Lung (tissue), 4 donors: ENCODE measurements around the gene DEF6.

GRCh38 chr6:34238438-34239048 is 1.9 kb downstream of the HMGA1 start:
- PRO-cap = no peak
- RAMPAGE, long total RNA = no peak
- RRBS = no CpG with 5 or more reads among the region's 13 CpGs

- PRO-cap = no peak
- RAMPAGE, long total RNA = no peak
- RRBS = no CpG with 5 or more reads among the region's 13 CpGs
These were observed 3.2 kb downstream of the SMIM29 start for GRCh38 chr6:34245417-34246258.

DNA sequence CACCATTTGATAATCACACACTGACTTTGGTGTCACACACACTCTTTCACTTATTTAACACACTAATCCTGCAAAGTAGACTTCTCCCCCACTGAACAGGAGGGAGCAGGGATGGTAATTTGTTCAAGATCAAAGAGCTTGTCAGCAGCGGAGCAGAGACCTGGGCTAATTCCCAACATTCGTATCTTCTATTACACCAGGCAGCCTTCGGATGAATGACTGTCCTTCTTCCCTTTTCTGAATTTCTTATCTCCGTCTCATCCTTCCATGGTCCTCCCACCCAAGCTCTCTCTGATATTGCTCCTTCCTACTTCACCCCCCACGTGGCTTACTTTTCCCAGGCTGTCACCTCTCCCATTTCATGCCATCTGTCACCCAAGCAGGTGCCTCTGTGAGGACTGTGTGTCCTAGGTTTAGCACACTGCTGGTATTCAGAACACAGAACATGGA is 28.5 kb upstream of the SMIM29 start:
- PRO-cap = no peak
- RAMPAGE, long total RNA = no peak
- RRBS = no CpG with 5 or more reads among the region's 5 CpGs

GRCh38 chr6:34484781-34485231 is 18.9 kb downstream of the PACSIN1 start:
- PRO-cap = no peak
- RAMPAGE, long total RNA = no peak
- RRBS = no CpG with 5 or more reads among the region's 7 CpGs

GRCh38 chr6:34576501-34576988 is 20.4 kb upstream of the SPDEF start:
- PRO-cap = unidirectional peak, minus-strand start at chr6:34576691
- RAMPAGE, long total RNA = no peak
- RRBS = no CpG with 5 or more reads among the region's 11 CpGs

GRCh38 chr6:34679407-34679971 is 17.1 kb downstream of the ILRUN start:
- PRO-cap = no peak
- RAMPAGE, long total RNA = no peak
- RRBS = no CpG with 5 or more reads among the region's 1 CpG

GRCh38 chr6:34760017-34760689 is 2.8 kb downstream of the SNRPC start:
- PRO-cap = no peak
- RAMPAGE, long total RNA = no peak
- RRBS = no CpG with 5 or more reads among the region's 8 CpGs

DNA sequence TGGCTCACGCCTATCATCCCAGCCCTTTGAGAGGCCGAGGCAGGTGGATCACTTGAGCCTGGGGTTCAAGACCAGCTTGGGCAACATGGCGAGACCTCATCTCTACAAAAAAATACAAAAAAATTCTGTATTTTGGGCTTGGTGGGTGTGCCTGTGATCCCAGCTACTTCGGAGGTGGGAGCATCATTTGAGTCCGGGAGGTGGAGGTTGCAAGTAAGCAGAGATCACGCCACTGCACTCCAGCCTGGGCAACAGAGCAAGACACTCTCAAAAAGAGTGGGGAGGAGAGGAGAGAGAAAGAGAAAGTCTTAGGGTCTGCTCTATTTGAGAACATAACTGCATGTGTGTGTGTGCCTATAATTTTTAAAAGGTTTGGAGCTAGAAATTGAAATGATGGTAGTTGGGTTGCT is 14.8 kb upstream of the BLTP3A start:
- PRO-cap = no peak
- RAMPAGE, long total RNA = no peak
- RRBS = no CpG with 5 or more reads among the region's 6 CpGs

DNA sequence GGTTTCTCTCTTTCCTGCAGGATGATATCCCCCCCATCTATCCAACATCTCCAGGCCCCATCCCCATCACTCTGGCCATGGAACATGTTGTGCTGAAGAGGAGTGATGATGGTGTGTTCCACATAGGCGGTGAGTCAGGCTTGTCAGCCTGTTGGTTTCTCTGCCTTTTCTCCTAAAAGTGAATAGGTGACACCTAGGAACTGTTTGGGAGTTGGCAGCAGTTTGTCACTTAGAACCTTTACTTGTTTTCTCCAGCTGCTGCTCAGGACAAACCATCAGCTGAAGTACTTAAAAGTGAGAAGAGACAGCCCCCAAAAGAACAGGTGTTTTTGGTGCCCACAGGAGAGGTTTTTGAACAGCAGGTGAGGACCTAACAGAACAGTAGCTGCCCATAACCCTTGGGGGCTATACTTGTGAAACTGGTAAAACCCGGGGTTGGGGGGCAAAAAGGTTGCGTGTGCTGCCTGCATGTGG is 16.2 kb downstream of the TAF11 start:
- PRO-cap = no peak
- RAMPAGE, long total RNA = no peak
- RRBS = no CpG with 5 or more reads among the region's 3 CpGs

GRCh38 chr6:34919596-34919953 is 30.5 kb downstream of the ANKS1A start:
- PRO-cap = no peak
- RAMPAGE, long total RNA = no peak

DNA sequence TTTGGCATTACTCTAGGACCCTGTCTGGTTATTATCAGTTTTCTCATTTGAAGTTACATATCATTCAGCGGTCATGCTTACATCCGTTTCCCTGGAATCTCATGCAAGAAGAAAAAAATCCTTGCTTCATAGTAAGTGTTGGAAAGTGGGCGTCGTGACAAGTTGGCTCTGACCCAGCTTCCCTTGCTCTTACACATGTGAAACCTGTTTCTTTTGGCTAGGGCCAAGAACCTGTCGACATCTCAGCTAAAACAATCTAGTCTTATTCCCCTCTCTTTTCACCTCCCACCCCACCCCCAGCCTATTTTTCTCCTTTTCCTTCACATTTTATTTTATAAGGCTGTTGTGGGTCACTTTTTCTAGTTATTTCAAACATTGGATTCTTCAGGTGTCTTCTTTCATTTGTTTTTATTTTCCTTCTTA is 45.5 kb downstream of the ANKS1A start:
- PRO-cap = no peak
- RAMPAGE, long total RNA = no peak
- RRBS = no CpG with 5 or more reads among the region's 5 CpGs

DNA sequence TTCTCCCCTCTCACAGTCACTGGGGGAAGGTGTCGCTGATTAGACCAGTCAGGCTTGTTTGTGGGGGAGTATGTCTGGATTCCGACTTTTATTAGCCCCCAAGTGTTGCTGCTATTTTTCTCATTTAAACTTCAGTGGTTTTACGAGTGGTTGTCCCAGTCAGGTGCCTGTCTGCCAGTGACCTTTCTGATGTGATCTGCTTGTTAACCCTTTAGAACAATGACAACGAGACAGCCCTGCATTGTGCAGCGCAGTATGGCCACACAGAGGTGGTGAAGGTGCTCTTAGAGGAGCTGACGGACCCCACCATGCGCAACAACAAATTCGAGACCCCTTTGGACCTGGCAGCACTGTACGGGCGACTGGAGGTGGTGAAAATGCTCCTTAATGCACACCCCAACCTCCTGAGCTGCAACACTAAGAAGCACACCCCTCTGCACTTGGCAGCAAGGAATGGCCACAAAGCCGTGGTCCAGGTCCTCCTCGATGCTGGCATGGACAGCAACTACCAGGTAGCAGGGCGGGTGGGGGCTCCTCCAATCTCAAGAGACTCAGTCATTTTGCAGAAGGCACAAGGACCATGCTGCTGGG is 92.5 kb downstream of the ANKS1A start:
- PRO-cap = no peak
- RAMPAGE, long total RNA = no peak
- RRBS = no CpG with 5 or more reads among the region's 13 CpGs

- PRO-cap = no peak
- RAMPAGE, long total RNA = no peak
- RRBS = no CpG with 5 or more reads among the region's 4 CpGs
These were observed 103.0 kb downstream of the ANKS1A start for GRCh38 chr6:34992003-34992485.

DNA sequence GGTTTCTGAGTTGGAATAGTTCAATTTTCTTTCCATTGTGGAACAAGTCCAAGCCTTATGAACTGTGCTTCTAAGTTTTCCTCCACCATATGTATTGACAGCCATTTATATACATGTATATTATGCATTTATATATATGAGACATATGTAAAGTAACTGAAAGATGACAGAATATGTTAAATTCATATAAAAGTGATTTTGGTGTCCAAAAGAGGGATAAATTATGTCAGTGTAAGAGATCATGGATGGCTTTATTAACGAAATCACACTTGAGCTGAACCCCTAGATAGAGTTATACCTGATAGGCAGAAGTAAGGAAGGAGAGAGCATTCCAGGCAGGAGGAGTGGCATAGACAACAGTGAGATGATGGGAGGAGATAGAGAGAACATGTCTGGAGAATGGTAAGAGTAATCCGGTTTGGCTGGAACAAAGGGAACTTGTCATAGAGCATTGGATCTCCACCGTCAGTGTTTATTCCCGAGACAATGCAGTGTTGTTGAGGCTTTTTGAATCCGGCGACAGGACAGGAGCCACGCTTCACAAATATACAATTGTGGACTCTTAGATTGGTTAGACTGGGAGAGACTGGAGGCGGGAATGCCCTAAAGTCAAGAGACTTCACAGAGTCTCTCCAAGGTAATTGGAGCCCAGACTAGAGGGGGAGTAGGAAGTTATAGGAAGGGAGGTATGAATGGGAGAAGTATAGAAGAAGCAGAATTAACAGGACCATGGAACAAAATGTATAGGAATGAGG is 119.7 kb downstream of the ANKS1A start:
- PRO-cap = no peak
- RAMPAGE, long total RNA = no peak
- RRBS = 70% methylated on average over 2 of the region's 8 CpGs

DNA sequence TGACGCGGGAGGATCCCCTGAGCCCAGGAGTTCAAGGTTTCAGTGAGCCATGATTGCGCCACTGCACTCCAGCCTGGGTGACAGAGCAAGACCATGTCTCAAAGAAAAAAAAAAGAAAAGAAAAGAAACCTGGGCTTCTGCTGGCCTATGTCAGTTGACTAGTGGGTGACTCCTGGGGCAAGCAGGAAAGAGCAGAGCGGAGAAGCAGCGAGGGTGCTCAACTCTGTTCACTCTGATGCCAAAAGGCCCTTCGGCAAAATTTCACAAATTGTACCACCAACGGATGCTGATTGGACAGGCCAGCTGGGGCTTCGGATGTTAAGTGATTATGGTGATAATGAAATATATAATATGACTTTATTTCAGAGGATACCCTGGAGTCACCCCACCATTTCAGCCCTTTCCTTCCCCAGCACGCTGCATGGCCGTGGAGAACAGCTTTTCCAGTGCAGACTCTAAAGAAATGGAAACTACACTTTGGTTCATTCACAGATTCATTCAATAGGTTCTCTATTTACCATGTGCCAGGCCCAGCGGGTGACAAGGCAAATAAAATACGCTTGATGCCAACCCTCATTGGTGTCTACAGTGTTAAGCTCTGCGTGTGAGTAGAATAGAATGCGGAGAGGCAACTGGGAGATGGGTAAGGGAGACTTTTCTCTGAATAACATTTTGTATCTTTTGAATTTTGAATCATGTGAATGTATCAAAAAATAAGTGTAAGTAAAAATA is 89.9 kb downstream of the TCP11 start:
- PRO-cap = no peak
- RAMPAGE, long total RNA = no peak
- RRBS = no CpG with 5 or more reads among the region's 14 CpGs

- PRO-cap = no peak
- RAMPAGE, long total RNA = no peak
- RRBS = 74% methylated on average over 1 of the region's 21 CpGs
These were observed 83.1 kb downstream of the TCP11 start for GRCh38 chr6:35057874-35058570.

- PRO-cap = no peak
- RAMPAGE, long total RNA = no peak
- RRBS = 2% methylated on average over 7 of the region's 28 CpGs
These were observed at the start of gene DEF6 for GRCh38 chr6:35297362-35298014. Gene DEF6 (plus strand): TSS chr6:35297818.

GRCh38 chr6:35311541-35312202 is 14.1 kb downstream of the DEF6 start:
- PRO-cap = no peak
- RAMPAGE, long total RNA = no peak
- RRBS = no CpG with 5 or more reads among the region's 8 CpGs

- PRO-cap = no peak
- RAMPAGE, long total RNA = no peak
- RRBS = no CpG with 5 or more reads among the region's 5 CpGs
These were observed 6.1 kb downstream of the PPARD start for GRCh38 chr6:35348340-35349012.

DNA sequence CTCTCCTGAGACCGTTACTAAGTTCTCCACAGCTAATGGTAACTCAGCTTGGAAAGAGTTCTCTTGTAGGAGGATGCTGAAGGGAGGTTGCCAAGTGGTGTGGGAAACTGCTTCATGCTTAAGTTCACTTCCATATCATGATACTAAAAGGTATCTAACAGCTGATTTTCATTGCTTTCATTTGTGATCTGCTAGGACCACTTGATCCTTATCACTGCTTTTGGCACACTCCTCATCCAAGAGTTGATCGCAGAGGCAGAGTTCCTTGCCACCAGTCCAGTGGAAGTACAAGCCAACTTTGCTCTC is 13.6 kb downstream of the PPARD start:
- PRO-cap = no peak
- RAMPAGE, long total RNA = no peak
- RRBS = no CpG with 5 or more reads among the region's 2 CpGs